Measurements from ENCODE around the gene RNF14.

DNA sequence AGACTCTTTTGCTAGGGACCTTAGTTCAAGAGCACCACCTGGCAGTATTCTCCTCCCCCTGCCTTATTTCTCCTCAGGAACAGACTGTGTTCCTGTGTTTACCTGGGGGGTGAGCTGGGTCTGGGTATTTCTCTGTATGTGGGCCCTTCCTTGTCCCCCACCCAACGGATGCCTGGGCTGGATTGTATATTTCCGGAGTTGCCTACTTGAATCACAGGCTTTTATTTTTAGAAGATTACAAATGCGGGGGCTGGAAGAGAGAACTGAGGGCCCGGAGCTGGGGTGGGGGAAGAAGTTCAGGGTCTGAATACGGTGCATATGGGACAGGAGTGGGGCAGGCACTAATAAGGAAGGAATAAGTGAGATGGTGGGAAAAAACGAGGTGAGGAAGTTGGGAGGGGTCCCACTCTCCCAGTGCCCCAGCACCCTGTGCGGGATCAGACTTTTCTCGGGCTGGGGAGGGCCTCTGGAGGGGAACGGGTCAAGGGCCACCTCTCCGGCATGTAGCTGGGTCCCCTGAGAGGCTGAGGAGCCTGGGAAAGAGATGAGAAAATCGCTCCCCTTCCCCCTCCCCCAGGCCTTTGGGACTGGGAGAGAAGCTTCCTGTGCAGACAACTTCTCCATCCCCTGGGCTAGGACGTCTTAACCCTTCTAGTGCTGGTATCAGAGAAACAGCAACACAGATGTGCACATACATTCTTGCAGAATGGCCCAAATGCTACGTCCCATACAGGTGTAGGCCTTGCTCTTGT lies 42.1 kb downstream of the PCDH1 start:
- PRO-cap, 2 experiments: no peak in any of the 2 experiments

- PRO-cap, 2 experiments: no peak in any of the 2 experiments
These were observed 36.7 kb downstream of the PCDH1 start for GRCh38 chr5:141841103-141842294.

DNA sequence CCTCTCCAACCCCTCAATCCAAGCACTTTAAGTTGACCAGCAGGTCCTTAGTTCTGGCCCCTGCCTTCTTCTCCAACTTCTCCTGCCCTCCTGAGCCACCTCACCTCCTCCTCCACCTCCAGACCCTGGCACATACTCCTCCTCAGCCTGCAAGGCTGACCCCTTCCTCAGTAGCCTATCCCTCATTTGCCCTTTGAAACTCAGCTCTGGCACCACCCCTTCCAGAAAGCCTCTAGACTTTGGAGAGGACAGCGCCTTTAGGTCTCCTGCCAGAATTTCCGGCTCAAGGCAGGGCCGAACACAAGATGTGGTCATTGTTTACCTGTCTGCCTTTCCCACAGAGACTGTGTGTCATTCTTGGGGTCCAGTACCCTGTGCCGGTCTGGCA lies 29.6 kb downstream of the PCDH1 start:
- PRO-cap, 2 experiments: no peak in any of the 2 experiments

GRCh38 chr5:141968559-141969756 lies at the start of gene RNF14:
RNF14 (plus strand) TSS chr5:141969105.
- PRO-cap, 2 experiments: peak in 2 of 2 experiments; most common plus-strand start chr5:141968732 (in 1); most common minus-strand start chr5:141968958 (in 1)

DNA sequence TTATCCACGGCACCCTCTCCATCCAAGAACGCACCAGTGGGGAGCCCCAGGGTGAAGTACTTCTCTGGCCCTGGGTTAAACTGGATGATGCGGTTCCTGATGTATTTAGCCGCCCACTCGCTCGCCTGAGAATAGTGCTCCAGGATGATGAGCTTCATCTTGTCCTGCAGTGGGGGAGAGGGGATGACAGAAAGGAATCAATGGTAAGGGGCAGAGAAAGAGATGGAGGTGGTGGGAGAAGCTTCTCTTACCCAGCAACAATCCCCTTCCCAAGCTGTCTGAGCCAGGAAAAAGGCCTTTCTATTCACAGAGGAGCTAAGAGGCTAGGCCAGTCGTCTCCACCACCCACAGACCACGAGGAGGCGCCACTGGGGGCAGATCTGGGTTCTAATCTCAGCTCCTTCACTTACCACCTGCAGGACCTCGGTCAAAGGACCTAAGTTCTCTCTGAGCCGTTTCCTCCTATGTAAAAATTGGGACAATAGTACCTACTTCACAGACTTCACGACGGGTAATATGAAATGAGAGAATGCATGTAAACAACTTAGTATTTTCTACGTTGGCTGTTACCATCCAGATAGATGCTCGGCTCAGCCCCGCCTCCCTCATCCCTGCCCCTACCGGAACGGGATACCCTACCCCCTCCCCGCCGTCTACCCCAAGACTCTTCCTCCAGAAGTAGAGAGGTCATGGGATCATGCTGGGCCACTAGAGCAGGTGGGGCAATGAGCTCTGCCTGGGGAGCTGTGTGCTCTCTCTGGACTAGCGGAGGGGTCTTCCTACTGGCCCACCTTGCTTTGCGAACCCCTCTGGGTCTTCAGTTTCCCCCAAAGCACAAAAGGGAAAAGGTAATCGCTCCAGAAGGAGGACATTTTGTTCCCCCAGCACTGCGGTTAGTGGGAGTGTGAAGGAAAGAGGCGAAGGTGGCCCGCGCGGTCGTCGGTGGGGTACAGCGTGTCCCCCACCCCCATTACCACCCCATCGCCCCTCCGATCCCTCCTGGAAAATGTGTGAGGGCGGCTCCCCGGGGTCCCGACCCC lies 629 bp downstream of the GNPDA1 start:
- PRO-cap, 2 experiments: peak in 2 of 2 experiments; most common plus-strand start position 675 of the sequence (in 1); most common minus-strand start position 513 of the sequence (in 1)

- PRO-cap, 2 experiments: no peak in any of the 2 experiments
These were observed 33.3 kb upstream of the GNPDA1 start for GRCh38 chr5:142046008-142046715.

GRCh38 chr5:142095395-142096218 lies 13.0 kb upstream of the NDFIP1 start:
- PRO-cap, 2 experiments: peak in 2 of 2 experiments; most common plus-strand start chr5:142096055 (in 2); most common minus-strand start chr5:142095793 (in 1)

DNA sequence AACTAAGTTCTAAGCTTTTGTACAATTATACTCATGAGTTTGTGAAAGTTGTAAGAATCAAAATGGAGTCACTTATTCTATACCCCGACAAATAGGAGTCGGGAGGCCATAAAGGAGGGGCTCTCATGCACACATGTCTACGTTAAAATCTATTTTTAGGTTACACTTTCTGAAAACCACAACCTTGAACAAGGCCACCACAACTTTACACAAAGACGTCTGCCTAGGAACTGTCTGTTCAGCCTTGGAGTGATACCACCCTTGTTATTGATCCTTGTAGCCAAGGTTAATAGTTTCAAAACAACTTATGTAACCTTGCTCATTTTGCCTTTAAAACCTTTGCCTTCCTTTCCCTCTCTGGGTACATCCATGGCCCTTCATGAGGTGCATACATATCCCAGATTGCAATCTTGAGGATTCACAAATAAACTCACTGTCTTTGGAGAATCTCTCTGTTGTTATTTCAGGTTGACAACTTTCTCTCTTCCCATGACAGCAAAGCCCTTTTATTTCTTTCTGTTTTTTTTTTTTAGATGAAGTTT lies 4.0 kb upstream of the NDFIP1 start:
- PRO-cap, 2 experiments: peak in 2 of 2 experiments; most common plus-strand start position 360 of the sequence (in 2); most common minus-strand start position 232 of the sequence (in 1)

DNA sequence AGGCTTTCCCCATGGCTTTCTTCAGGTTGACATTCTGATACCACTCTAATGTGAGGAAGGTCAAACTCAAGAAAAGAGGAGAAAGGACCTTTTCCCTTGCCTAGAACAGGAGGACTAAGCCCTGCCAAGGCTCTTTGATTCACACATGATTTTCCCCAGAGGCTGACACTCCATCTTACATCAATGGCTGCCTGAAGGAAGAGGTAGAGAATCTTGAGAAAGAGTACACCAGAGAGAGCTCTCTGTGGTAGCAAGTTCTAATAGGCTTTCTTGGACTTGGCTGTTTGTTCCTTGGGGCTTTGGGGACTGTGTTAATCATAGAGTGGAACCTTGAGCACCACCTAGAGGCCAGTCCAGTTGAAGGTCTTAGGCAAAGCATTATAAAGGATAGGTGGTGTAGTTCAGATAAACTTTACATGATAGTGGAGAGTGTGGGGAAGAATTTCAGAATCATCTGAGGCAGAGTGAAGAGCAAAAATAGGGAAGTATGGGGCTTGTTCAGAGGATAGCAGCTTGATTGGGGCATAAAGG lies 36.7 kb downstream of the NDFIP1 start:
- PRO-cap, 2 experiments: no peak in any of the 2 experiments

DNA sequence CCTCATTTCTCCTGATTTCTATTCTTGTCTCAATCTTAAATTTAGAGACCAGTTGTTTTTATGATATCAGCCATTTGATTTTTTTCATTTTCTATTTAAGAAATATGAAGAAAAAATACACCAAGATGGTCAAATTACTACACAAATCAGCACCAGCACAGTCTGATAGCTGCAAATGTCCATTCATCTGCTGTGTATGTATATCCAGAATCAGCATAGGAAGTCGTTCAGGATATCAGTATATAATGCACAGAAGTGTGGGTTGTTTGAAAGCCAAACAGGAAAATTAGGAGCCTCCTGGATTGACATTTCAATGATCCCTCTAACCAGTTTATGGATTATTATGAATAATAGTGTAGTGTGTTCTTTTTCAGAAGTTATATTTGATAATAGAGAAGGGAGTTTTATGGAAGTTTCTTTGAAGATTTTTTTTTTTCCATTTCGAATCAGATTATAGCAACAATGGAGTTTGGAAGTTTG lies 44.6 kb downstream of the NDFIP1 start:
- PRO-cap, 2 experiments: no peak in any of the 2 experiments

DNA sequence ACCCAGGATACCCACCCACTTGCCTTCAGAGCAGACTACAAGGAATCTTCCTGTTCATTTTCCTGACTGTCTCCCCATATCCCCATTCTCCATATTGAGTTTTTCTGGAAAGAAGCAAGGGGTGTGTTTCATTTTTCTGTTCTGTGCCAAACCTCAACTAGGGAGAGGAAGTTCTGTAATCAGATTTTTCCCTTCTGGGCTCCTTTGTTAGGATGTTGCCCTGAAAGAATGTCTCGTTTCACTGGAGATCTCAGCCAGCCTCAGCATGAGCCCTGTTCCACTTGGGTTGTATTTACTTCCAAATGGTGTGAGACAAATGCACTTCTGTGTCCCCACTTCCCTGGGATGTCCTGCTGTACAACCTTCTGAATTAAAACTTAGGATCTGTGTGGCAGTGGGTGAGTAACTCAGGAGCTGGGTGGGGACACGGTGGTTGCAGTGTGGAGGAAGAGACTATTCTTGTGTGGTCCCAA lies 109.0 kb upstream of the SPRY4 start:
- PRO-cap, 2 experiments: no peak in any of the 2 experiments

GRCh38 chr5:142445965-142446591 lies 121.3 kb upstream of the SPRY4 start:
- PRO-cap, 2 experiments: no peak in any of the 2 experiments

GRCh38 chr5:142446592-142447342 lies 121.9 kb upstream of the SPRY4 start:
- PRO-cap, 2 experiments: no peak in any of the 2 experiments

DNA sequence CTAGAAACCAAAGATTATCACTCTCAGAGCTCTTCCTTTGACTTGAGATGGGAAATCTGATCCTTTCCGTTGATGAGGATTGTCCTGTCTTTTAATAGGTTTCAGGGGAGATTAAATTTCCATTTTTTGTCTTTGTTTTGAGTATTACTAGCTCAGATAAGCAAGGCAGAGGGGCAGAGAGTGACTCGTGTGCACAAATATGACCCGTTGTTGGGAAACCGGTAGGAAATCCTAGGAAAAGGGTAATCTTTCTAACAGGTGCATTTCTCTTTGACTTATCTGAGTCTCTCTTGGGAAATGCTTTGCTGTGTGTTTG lies 164.3 kb downstream of the FGF1 start:
- PRO-cap, 2 experiments: no peak in any of the 2 experiments

DNA sequence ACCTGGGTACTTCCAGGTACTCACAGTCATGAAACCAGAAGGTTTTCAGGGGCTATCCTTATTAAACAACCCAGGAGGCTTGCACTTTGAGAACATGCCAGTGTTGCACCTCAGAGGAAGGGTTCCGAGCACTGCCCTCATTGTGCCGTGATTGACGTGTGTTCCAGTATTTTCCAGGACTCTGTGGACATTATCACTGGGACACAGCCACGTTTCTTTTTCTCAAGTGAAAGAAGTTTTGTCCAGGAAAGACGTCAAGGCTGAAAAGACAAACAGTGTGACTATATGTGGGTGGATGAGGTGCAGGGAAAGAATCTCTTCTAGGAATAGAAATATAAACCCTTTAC lies 117.3 kb downstream of the FGF1 start:
- PRO-cap, 2 experiments: no peak in any of the 2 experiments

GRCh38 chr5:142608006-142608503 lies 77.8 kb downstream of the FGF1 start:
- PRO-cap, 2 experiments: no peak in any of the 2 experiments

- PRO-cap, 2 experiments: no peak in any of the 2 experiments
These were observed 41.1 kb downstream of the FGF1 start for GRCh38 chr5:142644701-142645359.

DNA sequence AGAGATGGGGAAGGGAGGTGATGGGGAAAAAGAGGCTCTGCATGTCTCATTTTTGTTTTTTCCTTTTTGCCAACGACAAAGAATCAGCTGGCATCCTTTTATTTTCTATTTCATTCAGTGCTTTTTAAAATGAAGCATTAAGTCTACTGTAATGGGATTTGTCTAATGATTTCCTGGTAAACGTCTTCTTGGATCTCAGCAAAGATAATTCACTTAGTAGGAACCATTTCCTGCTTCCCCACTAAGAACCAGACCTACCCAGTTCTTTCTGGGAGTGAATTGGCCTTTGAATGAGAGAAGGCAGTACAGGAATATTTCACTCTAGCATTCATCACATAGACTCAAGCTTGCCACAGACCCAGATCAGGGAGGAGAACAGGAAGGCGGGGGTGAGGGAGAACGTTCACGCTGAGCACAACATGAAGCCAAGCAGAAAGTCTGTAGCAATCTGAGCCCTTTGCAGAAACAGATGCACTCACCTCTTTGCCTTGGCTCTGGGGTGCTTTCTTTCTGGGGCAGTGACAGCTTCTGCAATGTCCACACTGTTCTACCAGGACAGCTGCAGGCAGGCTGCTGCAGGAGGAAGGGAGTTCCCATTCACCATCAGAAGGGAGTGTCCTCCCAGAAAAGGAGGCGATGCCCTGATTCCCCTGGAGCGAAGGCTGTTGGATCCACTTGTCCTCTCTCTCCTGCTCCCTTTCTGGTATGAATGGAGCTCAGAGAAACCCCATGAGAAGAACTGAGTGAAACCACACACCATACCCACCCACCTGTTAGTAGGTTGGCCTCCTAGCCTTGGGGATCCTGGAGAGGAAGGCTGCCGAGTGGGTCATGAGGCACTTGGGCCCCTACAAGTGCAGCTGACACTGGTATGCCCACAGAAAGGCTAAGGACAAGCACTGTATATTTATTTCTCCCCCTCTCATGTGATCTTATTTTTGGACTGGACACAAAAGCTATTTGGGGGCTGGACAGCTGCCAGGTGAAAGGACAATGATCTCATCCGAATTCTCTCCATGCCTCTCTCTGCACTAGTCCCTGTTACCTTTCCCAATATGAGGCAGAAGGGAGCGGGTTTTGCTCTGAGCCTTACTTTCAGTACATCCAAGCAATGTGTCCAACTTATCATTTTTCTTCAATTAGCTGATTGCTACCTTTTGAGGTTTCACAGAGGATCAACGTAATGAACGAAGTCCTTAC lies 11.7 kb upstream of the FGF1 start:
- PRO-cap, 2 experiments: no peak in any of the 2 experiments

- PRO-cap, 2 experiments: no peak in any of the 2 experiments
These were observed 1.9 kb downstream of the ARHGAP26 start for GRCh38 chr5:142771783-142772719.

DNA sequence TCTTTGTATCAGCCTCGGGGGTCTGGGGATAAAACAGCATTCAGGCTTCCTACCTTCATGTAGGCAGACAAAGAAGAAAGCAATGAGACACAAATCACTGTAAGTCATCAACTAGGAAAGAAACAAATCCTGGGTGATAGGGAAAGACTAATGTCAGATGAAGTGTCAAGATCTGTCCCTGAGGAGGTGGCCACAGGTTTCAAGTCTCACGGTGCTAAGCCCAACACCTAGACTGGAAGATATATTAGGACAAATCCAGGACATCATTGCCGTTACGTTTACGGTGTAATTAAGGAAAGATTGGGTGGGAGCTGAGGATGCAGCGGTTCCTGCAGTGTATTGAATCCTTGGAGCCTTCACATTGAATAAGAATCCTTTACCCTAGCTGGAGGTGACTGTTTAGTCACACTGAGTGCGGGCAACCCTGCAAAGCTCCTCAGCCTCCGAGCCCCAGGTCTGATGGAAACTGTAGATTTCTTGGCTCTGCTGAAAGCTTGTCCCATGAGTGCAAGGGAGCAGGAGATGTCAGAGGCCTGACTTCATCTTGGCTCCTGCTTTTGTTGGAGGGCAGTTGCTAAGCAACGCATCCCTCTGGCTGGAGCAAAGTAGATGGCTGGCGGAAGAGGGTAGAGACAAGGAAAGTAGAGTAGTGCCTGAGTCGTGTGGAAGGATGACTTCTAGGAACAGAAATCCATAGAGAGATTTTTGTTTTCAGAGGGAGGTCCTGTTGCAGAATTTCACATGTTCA lies 71.1 kb downstream of the ARHGAP26 start:
- PRO-cap, 2 experiments: no peak in any of the 2 experiments